Myometrial cell (primary cell): ENCODE data around the gene FNDC11.

DNA sequence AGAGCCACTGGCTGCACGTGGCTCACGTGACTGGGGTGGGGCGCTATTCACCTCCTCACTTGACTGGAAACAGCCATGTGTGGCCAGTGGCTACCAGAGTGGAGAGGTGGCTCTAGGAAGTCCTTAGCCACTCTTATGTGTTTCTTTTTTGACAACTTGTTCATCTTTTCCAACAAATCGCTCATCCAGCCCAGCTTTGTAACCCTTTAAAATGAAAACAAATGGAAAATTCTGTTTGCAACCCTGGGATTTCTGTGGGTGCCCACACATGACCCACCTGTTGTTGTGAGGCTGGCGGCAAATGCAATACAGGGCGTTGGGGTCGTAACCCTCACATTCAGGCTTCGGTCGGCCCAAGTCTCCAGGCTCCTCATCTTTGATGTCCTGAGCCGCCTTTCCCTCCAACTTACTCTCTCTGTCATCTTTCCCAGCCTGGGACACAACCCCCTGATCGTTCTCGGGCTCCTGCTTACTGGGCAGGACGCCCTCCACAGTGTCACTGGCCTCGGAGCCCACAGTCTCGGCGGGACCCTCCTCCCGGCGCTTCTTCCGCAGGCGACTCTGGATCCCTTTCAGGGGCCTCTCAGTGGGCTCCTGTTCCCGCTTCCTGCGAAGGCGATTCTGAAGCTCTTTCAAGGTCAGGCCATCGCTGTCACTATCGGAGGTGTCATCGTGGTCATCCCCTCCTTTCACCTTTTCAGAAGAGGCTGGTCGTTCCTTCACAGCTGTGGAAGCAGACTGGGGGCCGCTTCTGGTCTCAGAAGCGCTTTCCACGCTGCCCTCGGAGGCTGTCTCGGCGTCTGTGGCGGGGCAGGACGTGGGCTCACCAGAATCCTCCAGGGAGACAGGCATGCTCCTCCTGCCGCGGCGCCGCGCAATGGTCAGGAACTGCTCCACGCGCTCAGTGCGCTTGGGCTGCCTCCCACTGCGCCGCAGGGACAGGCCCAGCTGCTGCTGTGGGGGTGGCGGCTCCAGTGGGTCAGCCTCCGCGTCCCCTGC, 15.5 kb downstream of the DIDO1 start:
- RAMPAGE, long total RNA: no peak

DNA sequence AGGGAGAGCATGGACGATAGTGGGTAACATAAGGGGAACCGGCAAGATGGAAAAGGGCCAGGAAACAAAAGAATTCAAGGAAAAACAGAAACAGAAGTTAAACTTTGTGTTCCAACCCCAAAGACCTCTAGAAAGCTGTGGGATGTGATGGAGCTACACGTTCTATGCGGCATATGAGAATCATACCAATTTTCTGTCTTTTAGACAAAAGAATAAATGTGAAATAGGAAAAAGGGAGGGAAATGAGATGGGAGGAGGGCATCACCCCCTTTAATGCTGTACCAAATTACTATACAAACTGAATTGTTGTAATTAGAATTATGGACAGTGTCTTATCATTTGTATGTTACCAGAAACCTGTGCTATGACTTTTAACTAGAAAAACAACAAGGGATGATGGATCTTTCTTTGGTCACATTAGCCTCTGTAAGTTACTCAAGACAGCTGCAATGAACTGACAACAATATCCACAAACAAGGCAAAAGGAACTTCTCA, 4.1 kb upstream of the DIDO1 start:
- RAMPAGE, long total RNA: no peak

GRCh38 chr20:62953173-62953642, 699 bp downstream of the SLC17A9 start:
- RAMPAGE, long total RNA: no peak

DNA sequence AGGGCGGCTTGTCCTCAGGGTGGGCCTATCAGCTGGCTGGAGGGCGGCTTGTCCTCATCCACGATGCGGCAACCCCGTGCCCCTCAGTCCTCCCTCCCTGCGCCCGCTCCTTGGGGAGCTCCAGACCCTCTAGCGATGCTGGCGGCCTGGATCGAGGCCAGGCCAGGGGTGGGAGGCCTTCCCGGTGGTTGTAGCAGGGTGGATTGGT, 8.7 kb downstream of the SLC17A9 start:
- RAMPAGE, long total RNA: no peak

GRCh38 chr20:62967863-62968591, 15.5 kb downstream of the SLC17A9 start:
- RAMPAGE, long total RNA: no peak

DNA sequence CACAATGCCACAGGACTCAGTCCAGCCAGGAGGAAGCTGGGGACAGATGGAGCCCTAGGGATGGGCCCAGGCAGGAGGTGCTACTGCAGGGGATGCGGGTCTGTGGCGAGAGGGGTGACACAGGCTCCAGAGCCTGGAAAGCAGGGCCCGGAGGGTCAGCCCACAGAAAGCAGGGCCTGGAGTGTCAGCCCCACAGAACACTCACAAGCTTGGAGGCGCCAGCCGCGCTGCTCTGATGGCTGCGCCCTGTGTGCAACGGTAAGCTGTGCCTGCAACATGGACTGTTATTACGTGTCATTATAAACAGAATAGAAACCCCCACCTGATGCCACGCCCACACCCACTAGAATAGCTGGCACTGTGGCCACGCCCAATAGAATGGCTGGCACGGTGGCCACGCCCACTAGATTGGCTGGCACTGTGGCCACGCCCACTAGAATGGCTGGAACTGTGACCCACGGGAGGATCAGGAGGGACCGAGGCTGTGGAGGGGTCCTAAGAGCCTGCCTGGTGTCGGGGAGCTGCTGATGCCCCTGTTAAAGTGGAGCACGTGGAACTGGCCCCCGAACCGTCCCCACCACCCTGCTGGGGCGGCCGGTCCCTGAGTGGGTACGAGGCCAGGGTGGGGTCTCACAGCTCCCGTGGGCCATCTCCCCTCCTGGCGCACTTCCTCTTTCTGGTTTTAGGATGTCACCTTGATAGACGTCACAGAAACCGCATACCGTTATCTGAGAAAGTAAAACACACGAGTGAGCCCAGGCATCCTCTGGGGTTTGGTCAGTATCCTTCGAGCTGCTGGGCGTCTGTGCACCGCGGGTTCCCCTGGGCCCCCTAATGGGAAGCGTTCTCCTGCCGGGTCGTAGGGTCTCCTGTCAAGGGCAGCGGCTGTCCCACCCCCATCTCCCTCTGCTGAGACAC, 25.2 kb downstream of the SLC17A9 start:
- RAMPAGE, long total RNA: no peak

GRCh38 chr20:63195567-63196766, 20.0 kb downstream of the YTHDF1 start:
- RAMPAGE, long total RNA: no peak

DNA sequence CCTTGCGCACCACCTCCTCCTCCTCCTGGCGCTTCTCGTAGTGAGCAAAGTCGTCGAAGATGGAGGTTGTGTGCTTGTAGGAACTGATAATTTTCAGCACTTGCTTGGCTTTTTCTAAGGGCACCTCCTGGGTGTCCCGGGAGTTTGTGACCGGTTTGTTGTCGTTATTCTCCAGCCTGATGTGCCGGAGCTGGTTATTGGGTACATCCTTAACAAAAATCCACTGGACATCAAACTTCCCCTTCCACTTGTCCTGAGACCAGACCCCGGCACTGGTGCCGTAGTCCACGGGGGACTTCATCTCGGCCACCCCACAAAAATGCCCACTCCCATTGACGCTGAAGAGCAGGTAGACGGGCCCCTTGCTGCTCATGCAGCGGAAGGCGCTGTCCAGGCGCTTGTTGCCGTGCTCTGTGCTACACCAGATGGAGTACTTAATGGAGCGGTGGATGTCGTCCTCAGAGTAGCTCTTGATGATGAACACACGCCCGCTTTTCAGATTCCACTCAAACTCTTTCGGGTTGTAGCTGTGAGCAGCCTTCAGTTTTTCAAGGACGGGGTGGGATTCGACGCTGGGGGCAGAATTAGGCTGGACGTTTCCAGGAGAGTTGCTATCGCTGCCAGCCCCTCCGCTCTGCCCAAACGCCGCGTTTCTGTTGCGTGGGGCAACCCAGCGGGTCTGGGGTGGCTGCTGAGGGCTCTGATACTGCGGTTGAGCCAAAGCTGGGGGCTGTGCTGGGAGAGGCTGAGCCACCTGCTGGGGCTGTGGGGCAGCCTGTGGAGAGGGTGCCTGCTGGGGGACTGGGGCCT, 13.4 kb downstream of the YTHDF1 start:
- RAMPAGE, long total RNA: no peak

DNA sequence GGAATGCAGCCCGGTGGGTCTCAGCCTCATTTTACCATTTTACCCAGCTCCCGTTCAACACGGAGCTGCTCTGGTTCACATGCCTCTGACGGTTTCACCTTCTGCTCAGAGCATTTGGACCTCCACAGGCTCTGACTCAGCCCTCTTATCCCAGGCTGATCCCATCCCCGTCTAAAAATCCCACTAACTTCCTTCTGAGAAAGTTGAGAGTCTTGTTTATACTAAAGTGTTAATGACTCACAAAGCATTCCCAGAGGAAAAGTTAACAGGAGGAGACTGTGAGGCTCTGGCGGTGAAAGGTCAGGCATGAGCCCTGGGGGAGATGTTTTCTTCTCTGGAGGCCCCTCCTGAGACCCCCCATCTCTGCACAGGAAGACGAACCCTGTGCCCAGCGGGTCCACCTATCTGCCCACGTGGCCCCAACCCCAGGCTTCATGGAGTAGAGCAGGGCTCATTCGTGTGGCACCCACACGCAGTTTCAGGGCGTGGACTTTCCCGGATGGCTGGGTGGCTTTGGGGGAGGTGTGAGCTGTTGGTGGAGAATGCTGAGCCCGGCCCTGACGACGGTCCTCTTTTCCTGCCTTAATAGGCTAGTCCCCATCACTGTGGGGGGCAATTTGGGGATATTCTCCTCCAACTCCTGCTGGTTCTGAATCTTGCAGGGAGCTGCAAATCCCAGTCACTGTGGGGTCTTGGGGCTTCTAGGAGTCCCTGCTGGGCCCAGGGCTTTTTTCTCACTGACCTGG, 3.2 kb upstream of the BIRC7 start:
- RAMPAGE, long total RNA: no peak

DNA sequence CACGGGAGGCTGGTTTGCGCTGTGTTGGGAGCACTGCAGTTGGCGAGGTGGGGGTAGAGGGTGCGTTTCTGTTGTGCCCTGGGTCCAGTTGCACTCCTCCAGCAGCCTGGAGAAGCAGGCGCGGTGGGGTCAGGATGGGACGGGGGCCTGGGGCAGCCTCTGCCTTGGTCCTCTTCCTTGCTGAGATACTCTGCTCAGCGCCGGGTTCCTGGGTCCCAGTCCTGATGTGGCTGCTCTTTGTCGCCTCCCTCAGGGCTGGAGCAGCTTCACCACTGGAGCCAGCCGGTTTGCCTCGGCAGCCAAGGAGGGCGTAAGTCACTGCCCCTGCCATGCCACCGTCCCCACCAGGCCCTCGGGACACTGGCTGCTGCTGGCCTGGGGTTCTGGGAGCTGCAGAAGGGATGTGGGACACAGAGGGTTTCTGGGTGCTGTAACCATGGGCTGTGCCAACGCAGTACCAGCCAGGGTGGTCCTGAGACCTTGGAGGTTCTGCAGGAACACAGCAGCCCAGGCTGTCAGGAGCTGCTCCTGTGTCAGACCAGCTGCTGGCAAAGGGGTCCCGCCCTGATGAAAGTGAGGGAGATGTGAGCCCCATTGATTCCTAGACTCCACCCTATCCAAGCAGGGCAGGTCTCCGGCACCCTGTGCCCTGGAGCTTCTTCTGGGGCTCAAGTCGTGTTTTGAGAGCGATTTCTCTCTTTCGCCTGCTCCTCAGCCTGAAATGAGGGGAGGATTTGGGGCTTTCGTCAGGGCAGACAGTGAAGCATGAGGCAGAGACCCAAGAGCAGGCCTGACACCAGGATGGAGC, 8.6 kb downstream of the ARFGAP1 start:
- RAMPAGE, long total RNA: no peak

GRCh38 chr20:63288426-63289702, 4.1 kb upstream of the COL20A1 start:
- RAMPAGE, long total RNA: no peak

DNA sequence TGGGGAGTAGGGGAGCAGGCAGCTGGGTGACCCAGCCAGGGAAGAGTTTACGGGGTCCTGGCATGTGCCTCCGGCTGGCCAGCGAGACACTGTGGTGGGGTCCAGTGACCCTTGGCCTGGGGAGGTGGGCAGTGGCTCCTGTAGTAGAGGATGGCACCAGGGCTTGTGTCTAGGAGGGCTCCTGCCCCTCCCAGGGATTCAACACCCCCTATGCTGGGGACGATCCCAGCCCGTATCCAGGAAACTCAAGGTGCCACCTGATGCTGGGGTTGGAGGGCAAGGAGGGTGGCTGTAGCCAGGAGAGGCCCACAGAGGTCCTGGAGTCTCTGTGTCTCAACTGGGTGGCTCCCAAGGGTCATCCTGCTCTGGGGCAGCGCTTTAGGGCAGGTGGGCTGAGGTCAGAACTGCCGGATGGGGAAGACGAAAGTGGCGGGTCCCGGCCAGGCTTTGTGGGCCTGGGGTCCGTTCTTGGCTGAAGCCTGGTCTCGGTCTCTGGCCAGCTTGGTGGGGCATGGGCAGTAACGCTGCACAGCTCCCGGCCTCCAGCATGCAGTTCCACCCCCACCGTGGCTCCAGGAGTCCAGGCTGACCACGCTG, 2.9 kb upstream of the COL20A1 start:
- RAMPAGE, long total RNA: no peak

- RAMPAGE, long total RNA: no peak
Measured at GRCh38 chr20:63446405-63446945, 26.0 kb downstream of the KCNQ2 start.

DNA sequence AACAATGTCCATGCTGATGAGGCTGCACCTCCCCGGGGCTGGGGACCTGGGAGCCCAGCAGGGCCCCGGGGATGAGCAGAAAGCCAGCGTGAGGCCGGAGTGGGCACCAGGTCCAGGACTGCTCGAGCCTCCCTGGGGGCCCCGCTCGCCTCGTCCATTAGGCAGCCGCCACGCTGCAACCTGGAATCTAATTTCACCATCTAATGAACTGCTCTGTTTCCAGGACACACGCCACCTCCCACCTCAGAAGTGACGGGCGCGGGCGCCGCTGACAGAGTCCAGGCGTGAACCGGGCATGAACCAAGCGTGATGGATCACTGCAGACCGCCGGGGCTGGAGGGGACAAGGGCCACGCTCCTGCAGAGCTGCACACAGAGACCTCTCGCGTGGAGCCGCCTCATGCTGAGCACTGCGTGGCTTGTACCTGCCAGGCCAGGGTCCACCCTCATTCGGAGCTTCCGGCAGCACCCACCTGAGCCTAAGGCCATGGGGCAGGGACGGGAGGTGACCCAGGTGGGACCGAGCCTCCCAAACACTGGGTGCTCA, 15.5 kb downstream of the KCNQ2 start:
- RAMPAGE, long total RNA: no peak

- RAMPAGE, long total RNA: no peak
Measured at GRCh38 chr20:63532230-63532911, 4.8 kb downstream of the PTK6 start.

DNA sequence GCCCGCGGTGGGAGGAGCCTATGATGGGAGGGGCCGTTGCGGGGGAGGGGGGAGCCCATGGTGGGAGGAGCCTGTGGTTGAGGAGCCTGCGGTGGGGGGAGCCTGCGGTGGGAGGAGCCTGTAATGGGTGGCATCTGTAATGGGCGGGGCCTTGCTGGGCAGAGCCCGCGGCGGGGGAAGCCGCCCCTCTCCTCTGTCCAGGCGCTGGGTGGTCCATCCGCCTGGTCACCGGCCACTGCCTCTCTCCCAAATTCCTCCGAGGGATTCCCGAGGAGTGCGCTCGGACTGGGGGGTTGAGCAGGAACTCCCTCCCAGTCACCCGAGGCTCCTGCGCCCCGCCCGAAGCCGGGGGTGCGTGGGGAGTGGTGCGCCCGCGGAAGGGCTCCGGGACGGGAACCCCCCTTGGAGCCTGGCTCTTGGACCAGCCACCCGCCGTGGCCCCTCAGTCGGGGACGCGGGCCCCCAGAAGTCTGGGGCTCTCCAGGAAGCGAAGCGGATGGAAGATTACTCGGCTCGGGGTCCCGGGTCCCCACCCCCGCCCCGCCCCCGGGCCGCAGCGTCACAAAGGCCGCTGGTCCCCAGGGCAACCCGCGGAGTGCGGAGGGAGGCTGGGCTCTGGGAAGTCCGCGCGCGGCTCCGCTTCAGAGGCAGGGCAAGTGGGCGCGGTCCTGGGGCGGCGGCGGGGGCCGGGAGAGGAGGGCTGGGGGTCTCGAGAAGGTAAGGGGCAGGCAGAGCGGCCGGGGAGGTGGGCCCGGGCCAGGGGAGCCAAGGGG, at the start of gene FNDC11:
TSS of gene FNDC11 (plus strand) at position 605 of the 773 bp plus-strand sequence.
- RAMPAGE, long total RNA: no peak

DNA sequence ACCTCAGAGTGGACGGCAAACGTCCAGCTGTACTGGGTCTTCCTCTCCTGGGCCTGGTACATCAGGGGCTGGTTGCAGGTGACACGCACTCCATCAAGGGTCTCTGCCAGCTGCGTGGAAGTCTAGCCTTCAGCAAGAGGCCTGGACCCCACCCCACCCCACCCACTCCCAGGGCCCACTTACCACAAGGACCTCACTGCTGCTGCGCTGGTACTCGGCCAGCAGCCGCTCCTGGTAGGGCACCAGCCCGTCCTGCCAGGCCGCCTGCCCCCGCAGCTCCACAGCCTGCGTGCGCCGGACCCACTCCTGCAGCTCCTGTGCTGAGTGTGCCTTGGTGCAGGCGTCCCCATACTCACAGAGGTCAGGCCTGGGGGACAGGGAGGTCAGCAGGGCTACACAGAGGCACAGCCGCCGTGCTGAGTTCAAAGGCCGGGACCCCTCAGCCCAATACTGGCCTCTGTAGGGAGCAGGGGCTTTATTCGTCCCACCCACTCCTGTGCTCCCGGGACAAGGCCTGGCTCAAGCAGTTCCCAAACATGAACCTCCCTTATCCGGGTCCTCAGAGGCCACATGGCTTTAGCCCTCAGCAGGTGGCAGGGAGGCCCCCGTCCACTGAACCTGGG, 3.4 kb downstream of the HELZ2 start:
- RAMPAGE, long total RNA: no peak

- RAMPAGE, long total RNA: no peak
Measured at GRCh38 chr20:63577169-63577722, 3.2 kb upstream of the HELZ2 start.

DNA sequence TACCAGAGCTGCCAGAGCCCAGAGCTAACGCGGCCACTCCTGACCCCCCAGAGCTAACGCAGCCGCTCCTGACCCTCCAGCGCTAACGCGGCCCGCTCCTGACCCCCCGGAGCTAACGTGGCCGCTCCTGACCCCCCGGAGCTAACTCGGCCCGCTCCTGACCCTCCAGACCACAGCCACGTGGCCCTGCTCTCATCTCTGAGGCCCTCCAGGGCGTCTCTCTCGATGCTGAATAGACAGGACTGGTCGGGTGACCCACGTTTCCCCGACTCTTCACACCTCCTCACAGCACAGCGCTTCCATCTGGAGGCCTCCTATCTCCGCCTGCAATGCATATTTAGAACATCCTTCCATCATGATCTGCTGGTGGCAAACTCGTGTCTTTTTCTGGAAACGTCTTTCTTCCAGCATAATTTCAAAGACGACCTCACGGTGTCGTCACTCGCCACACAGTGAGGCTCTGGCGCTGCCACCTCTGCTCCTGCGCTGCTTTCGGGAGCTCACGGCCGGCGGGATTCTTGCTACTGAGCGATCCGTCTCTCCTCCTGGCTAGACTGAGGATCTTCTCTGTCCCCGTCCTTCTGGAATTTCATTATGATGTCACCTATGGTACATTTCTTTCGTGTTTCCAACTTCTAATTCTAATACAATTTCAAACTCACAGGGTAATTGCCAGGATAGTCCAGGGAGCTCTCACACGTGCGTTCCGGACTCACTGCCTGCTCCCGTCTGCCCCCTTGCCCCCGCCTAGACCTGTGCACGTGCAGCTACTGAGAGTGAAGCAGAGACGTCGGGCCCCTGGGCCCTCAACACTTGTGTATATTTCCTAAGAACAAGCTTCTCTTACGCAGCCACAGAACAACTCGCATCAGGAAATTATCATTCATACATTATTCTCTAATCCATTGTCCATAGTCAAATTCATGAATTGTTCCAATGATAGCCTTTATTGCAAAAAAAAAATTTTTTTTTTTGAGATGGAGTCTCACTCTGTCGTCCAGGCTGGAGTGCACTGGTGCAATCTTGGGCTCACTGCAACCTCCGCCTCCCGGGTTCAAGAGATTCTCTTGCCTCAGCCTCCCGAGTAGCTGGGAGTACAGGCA, 25.4 kb upstream of the HELZ2 start:
- RAMPAGE, long total RNA: no peak

GRCh38 chr20:63656994-63658079, 775 bp upstream of the RTEL1 start:
- RAMPAGE, long total RNA: no peak